ENCODE measurements around the gene CHCT1.

GRCh38 chr17:57990579-57991136 lies 2.6 kb upstream of the VEZF1 start:
- PRO-cap, result no peak
- RAMPAGE, long total RNA, 2 experiments, result no peak in any of the 2 experiments

- PRO-cap, result no peak
- RAMPAGE, long total RNA, 2 experiments, result no peak in any of the 2 experiments
These were observed 5.5 kb downstream of the SRSF1 start for GRCh38 chr17:58001357-58002208.

DNA sequence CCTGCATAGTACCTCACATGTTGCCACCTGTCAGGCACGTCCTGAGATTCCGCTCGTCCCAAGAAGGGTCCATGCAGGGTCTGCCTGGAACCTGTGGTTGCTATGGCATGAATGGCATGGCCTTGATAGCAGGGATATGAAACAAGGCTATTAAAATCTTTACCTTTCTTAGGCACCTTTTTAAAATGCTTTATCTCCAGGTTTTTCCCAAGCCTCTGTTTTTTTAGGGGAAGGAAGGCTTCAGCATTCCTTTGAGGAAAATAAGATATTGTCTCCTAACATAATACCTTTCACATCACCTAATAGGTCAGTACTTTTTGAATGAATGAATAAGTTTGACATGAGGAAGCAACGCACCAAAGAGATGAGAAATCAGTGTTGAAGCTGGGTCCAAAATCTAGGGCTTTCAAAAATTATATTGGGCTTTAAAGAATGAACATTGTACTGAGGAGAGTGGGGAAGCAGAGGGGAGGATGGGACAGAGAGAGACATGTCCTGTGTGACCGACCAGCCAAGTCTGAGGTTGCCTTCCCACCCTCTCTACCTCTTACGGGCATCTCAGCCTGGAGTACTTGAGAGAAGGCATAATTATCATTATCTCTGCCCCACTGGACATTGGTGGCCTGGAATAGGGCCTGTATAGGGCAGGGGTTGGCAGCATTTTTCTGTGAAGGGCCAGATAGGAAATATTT lies 2.5 kb downstream of the DYNLL2 start:
- PRO-cap, result no peak
- RAMPAGE, long total RNA, 2 experiments, result no peak in any of the 2 experiments

DNA sequence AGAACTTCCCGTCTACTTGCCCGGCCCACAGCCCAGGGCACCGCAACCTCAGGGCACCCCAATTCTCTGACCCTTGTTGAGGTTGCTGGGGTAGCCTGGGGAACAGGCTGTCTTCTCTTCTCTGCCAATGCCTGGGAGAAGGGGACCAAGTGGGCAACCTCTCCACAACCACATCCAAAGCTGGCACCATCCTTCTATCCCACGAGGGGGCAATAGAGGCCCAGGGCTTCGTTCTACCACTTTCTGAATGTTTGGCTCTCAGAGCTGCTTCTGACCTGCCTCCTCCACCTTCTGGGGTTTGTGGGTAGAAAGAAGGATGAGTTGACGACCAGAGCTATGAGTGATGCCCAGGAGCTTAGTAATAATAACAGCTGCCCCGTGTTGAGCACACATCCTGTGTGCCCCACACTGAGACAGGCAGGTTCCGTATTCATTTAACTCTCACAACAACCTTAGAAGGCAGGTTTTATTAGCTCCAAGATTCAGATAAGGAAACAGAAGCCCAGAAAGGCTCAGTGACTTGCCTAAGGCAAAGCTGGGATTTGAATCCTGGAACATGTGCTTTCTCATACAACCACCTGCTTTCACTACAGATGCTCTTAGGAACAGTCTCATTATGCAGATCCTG lies 11.1 kb downstream of the TSPOAP1 start:
- PRO-cap, result no peak
- RAMPAGE, long total RNA, 2 experiments, result no peak in any of the 2 experiments

- PRO-cap, result no peak
- RAMPAGE, long total RNA, 2 experiments, result no peak in any of the 2 experiments
These were observed 6.2 kb downstream of the TSPOAP1 start for GRCh38 chr17:58322260-58322886.

DNA sequence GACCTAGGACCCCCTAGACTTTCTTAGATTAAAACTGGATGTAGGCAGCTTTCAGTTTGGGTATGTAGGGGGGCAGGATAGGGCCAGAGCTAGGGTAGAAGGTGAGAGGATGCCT lies 1.8 kb upstream of the TSPOAP1 start:
- PRO-cap, result no peak
- RAMPAGE, long total RNA, 2 experiments, result no peak in any of the 2 experiments

GRCh38 chr17:58391305-58391999 lies 25.9 kb downstream of the RNF43 start:
- PRO-cap, result no peak
- RAMPAGE, long total RNA, 2 experiments, result no peak in any of the 2 experiments

GRCh38 chr17:58488630-58489152 lies 483 bp upstream of the HSF5 start:
- PRO-cap, result no peak
- RAMPAGE, long total RNA, 2 experiments, result no peak in any of the 2 experiments

- PRO-cap, result no peak
- RAMPAGE, long total RNA, 2 experiments, result no peak in any of the 2 experiments
These were observed 12.4 kb upstream of the MTMR4 start for GRCh38 chr17:58526744-58527256.

GRCh38 chr17:58531426-58532732 lies 12.2 kb downstream of the SEPTIN4 start:
- PRO-cap, result bidirectional peak, plus-strand start at chr17:58531764, minus-strand start at chr17:58531701; bidirectional peak, plus-strand start at chr17:58532143, minus-strand start at chr17:58532065
- RAMPAGE, long total RNA, 2 experiments, result start-site peak on the minus strand in 1 of 2 experiments, at chr17:58531994-58532038 at its widest, 24 reads per replicate

DNA sequence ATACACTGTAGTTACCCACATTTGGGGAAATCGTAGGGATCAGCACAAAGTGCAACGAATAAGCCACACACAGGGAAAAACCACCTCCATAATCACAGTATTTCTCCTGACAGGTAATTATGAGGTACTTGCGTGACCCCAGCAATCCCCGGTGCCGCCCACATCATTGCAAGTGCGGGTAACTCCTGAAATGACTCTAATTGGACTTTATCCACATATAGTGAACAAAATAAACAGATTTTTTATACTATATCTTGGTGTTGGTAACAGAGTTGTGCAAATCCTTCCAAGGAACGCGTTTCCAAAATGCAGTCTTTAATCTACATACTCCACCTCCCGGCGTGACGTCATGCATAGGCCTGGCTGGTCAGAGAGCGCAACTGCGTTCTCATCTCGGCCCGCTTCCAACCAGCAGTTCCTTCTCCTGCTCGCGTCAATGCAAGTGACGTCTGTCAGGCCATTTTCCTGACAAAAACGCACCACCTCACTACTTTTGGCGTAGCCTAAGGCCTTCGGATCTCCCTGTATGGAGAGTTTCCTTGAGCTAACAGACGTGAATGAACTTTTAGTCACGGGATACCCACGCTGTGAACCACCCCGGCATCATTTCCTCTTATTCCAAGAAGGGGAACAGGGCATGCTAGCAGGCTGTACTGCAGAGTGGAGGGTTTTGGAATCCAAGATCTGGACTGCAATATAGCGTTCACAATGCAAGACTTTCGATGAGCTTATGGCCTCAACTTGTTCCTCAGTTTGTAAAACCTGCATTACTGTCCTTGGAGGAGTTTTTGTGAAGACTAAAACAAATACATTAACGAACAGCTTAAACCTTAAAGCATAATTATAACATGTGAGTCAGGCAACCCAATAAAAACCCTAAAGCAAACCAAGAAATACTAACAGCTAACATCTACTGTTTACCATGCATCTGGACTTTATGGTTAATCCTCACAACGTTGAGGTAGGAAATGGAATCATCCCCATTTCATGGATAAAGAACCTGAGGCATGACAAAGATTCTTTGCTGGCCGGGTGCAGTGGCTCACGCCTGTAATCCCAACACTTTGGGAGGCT lies 24.9 kb downstream of the IGBP1C start:
- PRO-cap, result bidirectional peak, plus-strand start at position 621 of the sequence, minus-strand start at position 317 of the sequence
- RAMPAGE, long total RNA, 2 experiments, result no peak in any of the 2 experiments

DNA sequence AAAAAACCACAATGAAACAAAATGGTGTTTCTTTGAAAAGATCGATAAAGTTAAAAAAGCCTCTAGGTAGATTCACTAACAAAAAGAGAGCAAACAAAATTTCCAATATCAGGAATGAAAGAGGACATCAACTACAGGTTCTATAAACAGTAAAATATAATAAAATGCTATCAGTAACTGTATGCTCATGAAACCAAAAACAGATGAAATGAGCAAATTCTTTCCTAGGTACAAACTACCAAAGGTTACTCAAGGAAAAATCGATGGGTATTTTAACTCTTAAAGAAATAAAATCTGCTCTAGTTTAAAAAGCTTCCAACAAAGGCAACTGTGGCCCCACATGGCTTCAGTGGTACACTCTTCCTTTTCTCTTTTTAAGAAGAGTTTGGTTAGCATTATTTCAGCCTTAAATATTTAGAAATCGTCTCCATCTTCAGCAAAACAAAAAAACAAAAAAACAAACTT lies 102.2 kb downstream of the TRIM37 start:
- PRO-cap, result no peak
- RAMPAGE, long total RNA, 2 experiments, result no peak in any of the 2 experiments

GRCh38 chr17:59287612-59287831 lies 43.9 kb upstream of the YPEL2 start:
- PRO-cap, result no peak
- RAMPAGE, long total RNA, 2 experiments, result no peak in any of the 2 experiments

DNA sequence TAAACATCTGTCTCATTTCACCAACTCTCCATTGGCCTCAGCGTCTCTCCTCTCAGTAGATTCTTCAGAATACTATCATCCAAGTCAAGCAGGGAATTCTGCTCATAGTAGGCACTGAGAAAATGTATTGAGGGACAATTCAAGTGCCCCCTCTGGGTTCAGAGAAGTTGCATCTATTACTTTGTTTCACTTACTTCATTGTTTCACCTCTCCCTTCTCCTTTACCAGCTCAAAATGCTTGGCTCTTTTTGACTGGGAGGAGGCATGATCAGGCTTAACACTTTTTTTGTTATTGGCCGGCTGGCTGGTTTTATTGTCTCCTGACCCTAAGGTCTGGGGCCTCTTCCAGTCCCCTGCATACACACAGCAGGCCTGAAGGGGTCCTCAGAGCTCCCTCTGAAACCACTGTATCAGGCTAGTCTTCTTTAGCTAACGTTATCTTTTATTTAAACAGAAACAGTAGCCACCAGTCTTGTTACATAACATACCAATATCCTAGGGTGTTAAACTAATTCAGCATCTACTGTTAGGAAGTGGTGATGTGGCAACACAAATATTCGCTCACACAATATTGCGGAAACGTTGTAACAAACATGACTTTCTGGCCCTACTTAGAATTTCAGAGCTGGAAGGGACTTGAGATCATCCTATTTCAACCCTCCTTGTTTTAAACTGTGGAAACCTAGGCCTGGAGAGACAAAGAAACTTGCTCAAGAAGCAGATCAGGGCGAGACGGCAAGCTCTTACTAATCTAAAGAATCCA lies 1.9 kb upstream of the YPEL2 start:
- PRO-cap, result no peak
- RAMPAGE, long total RNA, 2 experiments, result no peak in any of the 2 experiments

- PRO-cap, result no peak
- RAMPAGE, long total RNA, 2 experiments, result no peak in any of the 2 experiments
These were observed 862 bp downstream of the DHX40 start for GRCh38 chr17:59566015-59566929.

DNA sequence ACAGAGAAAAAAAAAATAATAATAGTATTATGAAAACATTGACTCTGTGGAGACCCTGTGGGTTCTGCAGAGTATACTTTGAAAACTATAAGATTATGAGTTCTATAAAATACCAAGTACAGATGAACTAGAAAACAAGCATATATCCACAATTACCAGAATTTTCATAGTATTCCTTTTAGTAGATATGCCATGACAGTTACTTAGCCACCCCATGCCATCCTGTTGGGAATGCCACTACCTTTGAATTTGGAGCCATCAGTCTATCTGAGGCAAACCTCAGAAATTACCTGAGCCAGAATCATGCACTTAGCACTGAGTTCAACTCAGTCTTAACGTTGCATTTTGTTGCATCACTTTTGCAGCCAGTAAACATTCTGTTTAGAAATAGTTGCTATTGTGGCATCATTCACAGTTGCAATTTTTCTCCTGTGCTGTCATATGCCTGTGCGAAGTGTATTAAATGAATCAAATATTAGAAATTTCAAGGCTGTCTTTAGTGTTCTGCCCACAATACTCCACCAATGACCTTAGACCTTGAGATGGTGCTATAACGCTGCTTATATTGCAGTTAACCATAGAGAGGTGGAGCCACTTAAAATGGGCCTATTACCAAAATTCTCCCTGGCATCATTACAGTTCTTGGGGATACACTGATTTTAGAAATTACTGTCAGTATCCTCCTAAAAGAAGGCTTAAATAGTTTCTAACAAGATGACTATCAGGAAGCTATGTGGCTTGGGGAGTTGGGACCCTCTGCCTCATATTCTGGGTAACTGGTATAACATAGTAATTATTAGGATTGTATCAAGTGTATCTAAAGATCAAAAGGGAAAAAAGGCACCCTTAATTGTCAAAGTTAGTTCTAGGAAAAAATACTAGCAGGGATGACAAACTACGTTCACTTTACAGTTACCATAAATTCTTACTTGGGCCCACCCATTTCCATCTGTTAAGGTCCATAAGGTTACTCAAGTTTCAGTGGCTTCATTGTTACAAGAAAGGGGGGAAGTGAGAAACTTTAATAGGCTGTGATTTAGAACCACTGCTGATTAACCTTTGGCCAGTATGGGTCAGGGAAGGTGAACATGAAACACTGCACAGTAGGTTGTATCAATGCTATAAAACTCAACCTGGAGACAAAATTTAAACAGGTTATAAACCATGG lies 11.0 kb downstream of the PTRH2 start:
- PRO-cap, result no peak
- RAMPAGE, long total RNA, 2 experiments, result no peak in any of the 2 experiments

GRCh38 chr17:59786453-59787286 lies 79.2 kb downstream of the VMP1 start:
- PRO-cap, result bidirectional peak, plus-strand start at chr17:59786717, minus-strand start at chr17:59786570
- RAMPAGE, long total RNA, 2 experiments, result no peak in any of the 2 experiments

GRCh38 chr17:60086916-60087737 lies 8.4 kb upstream of the HEATR6 start:
- PRO-cap, result no peak
- RAMPAGE, long total RNA, 2 experiments, result no peak in any of the 2 experiments

- PRO-cap, result no peak
- RAMPAGE, long total RNA, 2 experiments, result no peak in any of the 2 experiments
These were observed 2.3 kb upstream of the CA4 start for GRCh38 chr17:60147388-60147985.

GRCh38 chr17:60422234-60422734 lies at the start of gene CHCT1:
TSS of gene CHCT1 (plus strand) at chr17:60422489.
- PRO-cap, result no peak
- RAMPAGE, long total RNA, 2 experiments, result no peak in any of the 2 experiments

Data from lower leg skin (tissue), 2 donors.